Glomerular endothelial cell (primary cell): ENCODE data around the gene SLFN14.

GRCh38 chr17:35254061-35254564 is 11.2 kb downstream of the SLFN5 start:
- RAMPAGE, long total RNA, result no peak

DNA sequence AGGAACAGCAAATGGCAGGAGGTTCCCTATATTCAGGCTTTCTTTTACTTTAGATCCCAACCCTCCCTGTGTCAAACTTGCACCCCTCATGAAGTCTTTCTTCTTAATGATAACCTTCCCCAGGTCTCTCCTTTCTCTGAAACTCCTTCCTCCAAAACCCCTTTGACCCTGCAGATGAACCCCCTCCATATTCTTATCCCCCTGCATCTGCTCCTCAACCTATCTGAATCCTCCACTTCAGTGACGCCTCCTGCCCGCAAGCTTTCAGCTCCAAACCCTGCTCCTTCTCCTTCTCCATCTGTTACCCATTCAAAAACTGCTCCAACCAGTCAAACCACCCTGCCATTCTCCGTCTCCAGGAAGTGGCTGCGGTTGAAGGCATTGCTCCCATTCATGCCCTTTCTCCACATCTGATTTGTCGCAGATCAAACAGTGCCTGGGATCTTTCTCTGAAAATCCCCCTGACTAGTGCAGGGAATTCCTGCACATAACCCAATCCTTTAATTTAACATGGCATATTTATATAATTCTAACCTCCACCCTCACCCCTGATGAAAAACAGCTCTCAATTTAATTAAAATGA is 56.2 kb downstream of the SLFN5 start:
- RAMPAGE, long total RNA, result no peak

GRCh38 chr17:35367922-35368570 is 5.4 kb downstream of the SLFN11 start:
- RAMPAGE, long total RNA, result no peak

GRCh38 chr17:35374179-35374713 is 825 bp upstream of the SLFN11 start:
- RAMPAGE, long total RNA, result no peak

- RAMPAGE, long total RNA, result no peak
These were observed 834 bp upstream of the SLFN13 start for GRCh38 chr17:35449318-35449882.

DNA sequence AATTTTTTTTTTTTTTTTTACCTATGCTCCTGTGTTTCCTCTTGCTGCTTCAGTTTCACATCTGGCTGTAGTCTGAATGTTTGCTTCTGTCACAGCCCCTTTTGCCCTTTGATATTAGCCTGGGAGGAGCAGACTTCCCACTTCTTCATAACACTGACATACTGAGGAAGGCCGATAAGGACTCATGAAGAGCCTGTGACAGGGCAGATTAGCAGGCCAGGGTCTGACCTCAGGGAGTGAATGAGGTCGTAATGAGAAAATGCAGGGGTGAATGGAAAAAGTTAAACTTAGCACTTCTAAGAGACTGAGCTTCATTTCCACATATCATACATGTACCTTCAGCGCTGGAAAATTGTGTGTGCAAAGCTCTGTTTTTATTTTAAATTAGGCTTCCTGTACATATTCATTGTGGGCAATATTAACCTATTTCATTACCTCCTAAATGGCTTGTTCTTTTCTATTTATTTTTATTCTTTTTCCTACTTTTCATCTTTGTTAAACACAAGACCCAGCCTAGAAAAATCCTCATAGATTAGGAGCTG is at the start of gene SLFN14:
Gene SLFN14, minus strand, starts transcription at position 74 of the 542 bp plus-strand sequence.
- RAMPAGE, long total RNA, result no peak

GRCh38 chr17:35567736-35568988 is 7.5 kb upstream of the SLFN14 start:
- RAMPAGE, long total RNA, result start-site peak on the plus strand at chr17:35568119-35568123, 26 and 32 reads in 2 replicates

DNA sequence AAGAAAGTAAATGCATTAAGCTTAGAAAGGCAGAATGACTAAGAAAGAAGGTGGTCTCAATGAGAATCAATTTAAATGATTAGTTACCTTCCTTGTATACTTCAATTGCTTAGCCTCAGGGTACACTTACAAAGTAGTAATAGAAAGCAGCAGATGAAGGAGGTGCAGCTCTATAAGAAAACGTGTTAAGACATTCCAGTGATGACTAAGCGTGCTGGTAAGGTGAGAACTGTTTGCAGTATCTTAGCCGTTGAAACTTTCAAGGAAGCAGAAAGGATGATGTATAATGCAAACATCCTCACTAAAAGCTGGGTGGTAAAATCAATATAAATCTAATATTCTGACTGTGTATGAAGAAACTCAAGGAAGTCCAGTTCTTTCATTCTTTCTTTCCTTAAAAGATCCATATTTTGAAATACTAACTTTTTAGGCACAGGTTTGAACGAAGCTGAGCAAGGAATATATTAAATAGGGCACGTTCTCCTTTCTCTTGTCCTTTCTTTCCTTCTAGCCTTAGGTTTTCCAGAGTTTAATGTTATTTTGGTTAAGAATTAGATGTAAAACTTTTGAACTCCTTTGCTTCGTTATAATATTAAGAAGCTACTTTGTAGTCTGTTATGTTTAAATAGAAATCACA is 1.5 kb downstream of the AP2B1 start:
- RAMPAGE, long total RNA, result no peak

DNA sequence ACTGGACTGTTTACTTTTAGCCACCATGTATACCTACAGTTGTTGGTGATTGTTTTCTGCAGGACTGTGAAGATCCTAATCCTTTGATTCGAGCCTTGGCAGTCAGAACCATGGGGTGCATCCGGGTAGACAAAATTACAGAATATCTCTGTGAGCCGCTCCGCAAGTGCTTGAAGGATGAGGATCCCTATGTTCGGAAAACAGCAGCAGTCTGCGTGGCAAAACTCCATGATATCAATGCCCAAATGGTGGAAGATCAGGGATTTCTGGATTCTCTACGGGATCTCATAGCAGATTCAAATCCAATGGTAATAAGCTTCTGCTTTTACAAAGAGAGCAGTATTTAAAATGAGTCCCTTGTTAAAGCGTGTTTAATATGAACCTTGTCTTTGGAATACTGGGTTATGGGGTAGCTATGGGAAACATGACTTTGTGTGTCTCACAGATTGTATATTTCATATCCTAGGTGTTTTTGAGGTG is 21.0 kb downstream of the AP2B1 start:
- RAMPAGE, long total RNA, result no peak

- RAMPAGE, long total RNA, result no peak
These were observed 759 bp downstream of the RASL10B start for GRCh38 chr17:35732116-35732679.

DNA sequence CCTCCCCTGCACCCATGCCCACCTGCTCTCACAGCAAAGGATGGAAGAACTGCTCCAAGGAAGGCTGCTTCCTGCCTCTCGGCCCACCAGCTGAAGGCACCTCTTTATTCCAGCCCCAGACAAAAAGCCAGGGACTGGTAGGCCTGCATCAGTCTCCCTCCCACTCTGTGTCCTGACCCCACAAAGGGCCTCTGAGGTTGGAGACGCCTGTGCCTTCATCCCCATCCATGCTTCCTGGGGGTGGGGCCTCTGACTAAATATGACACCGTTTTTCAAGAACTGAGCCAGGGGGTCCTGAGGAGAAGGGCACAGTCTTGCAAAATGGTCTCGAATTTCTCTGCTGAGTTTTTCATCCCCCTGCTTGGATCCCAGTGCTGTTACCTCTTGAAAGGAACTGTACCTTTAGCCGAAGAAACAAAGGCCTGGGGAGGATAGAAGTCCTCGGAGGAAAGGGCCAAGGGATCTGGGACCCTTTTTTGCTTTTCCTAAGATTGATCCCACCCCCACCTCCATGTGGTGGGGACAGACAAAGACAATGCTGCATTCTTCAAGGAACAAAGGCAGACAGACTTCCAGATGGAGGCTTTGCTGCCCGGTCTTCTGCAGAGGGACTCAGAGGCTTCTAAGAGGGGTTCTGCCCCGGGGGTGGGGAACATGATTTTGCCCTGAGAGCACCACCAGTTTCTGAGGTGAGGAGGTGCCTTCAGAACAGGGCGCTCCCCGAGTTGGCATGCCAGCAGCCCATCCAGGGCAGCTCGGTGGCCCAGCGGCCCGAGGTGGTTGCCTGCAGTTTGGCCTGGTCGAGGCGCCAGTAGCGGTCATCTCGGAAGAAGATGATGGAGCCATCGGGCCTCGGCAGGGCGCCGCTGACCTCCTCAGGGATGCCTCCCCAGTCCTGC is 5.4 kb downstream of the C17orf50 start:
- RAMPAGE, long total RNA, result no peak

- RAMPAGE, long total RNA, result no peak
These were observed 3.6 kb upstream of the LYZL6 start for GRCh38 chr17:35947095-35947610.

DNA sequence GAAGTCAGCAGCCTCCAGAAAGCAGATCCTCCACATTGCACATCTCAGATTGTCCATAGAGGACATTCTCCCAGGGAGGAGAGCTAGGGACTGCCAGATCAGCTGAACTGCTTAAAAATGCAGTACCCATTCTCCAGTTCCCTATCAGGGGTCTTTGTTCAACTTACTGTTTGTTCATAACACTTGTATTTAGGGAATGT is 4.1 kb downstream of the CCL3 start:
- RAMPAGE, long total RNA, result no peak

DNA sequence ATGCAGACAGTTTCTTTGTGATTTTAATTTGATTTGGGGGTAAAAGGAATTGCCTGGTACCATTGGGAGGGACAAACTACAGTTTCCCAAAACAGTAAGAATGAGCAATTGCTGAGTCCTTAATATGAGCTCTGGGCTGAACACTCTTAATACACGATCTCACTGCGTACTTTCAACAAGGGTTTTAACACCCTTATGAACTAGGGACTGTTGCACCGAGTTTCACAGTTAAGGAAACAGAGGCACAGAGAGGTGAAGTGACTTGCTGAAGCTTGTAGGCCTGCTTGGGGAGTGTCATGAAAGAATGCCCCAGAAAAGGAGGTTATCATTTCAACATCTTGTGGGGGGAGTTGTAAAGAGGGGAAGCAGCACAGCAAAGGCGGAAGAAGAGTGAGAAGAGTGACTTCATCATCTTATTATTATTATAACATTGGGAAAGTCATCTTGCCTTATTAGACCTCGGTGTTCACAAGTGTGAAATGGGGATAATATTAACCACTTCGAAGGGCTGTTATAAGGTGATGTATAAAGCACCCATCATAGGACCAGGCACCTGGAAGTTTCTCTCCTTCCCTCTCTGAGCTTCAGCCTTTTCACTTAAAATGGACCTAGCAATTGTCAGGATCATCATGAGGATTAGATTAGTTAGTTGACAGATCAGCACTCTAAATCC is 2.1 kb downstream of the CCL4 start:
- RAMPAGE, long total RNA, result no peak

DNA sequence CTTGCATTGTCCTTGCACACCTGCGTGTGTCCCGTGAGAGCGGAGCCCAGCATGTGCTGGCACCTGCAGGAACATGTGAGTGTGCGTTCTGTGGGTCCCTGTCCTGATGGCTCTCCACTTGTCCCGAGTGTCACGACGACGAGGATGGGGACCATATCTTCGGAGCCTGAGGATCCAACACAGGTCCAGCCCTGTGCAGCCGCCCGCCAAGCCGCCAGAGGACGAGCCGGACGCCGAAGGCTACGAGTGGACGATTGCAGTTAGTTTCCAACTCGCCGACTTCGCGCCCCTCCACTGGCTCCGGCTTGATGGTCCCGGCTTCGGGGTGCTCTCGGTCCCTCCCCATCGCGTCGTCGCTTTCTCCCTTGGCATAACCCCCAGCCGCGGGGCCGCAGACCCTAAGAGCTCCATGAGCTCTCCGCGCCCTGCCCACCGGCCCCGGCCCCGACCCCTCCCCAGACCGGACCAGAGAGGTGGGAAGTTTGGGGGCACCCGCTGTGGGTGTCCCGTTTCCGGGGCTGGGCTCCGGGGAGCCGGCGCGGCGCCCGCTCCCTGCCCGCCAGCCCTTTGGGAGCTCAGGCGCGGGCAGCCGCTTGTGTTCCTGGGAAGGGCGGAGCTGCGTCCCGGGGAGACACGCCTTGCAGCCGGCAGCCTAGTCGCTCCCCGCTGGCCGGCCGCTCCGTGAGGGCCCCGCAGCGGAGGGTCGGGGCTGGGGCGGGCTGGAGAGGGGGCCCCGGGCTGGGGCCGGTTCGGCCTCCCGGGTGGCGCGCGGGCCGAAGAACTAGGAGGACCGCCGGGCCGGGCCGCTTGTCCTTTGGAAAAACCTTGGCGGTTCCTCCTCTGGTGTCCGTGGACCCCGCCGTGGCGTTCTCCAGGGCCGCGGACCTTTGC is 6.3 kb upstream of the TBC1D3B start:
- RAMPAGE, long total RNA, result no peak

DNA sequence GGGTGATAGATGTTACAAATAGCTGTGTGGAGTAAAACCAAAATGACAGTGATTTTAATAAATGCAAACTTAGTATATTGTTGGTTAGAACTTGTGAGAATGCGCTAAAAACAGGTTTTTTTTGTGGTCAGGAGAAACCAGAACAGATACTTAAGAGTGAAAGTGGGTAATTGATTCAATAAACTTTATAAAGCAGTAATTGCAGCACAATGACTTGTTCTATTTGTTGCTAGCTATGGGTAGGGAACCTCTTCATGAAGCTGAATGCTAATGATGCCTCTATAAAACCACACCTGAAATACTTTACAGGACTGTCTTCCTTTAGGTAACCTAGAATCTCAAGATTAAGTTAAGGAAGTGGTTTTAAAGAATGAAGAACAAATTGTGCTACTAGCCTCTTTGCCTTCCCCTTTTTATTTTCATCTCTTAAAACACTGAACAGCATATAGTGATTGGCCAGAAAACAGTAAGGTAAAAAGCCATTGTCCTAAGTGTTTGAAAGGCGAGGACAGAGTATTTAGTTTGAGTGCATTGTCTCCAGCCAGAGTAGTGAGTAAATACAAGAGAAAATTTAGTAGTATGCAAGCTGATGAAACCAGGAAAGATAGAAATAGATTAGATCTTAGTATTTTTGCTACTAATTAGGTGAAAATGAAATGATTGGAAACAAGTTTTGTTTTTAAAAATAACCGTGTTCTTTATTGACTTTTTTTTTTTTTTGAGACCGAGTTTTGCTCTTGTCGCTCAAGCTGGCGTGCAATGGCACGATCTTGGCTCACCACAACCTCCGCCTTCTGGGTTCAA is 6.0 kb downstream of the GGNBP2 start:
- RAMPAGE, long total RNA, result no peak

DNA sequence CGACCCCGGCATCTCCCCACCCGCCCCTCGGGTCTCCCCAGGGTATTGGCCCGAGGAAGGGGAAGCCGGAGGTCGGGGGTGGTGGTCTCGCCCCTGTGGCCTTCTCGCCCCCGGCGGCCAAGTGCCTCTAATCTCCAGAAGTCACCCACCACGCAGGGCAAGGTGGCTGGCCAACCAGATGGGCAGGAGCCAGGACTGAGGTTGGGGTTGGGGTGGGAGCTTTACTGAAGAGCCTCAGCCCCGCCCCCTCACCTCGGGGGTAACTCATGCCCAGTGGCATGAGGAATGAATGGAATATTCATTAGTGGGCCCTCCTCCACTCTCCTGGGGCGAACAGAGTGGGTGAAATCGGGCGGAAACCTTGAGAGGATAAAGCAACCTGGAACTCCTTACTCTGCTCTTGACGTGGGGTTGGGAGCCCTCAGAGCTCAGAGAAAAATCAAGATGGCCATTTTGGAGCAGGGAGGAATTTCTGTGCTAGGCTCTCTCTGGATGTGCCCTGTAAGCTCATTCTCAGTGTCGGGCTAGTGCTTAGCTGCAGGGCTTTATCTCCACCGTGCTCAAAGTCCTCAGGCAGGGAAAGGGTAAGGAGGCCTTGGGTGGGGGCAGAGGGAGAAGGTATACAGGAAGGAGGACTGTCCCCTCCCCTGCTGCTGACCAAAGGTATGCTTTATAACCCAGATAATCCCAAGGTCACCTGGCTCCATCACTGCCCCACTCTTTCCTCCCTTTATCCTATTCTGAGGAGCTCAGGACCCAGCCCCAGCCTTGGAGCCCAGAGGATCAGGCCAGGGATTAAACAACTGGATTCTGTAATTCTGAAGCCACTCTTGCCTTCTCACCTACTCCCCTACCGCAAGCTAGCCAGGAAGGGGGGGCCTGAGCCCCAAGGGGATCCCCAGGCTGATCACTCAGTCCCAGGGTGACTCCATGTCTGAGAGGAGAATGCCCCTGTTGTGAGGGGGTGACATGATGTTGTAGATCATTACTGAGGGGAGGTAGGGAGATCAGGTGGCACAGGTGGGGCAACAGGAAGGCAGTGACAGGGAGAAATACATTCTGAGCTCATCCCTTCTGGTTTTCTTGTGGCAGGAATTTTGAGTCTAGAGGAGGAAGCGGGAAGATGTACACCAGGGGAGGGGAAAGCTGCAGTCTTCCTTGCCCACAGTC is 1.1 kb downstream of the DHRS11 start:
- RAMPAGE, long total RNA, result no peak

GRCh38 chr17:36602265-36603290 is 1.2 kb downstream of the MRM1 start:
- RAMPAGE, long total RNA, result no peak

DNA sequence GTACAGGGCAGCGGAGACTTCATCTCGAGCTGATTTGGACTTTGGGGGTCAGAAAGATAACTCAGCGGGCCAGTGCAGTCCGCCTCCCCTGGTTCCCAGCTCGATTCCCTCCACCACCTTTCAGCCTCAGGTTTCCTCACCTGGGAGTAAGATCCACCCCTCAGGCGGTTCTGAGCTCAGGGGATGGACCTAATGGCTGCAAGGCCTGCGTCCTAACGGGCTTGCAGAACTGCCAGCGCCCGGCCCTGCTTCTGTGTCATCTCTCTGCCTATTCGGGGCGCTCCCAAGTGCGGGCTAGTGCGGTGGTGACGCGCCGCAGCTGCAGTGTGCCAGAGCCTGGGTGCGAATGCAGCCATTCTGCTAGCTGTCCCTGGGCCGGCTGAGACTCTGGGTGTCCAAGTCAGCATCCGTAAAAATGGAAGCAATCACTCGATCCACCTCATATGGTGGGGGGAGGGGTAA is 129.7 kb upstream of the LHX1 start:
- RAMPAGE, long total RNA, result no peak

DNA sequence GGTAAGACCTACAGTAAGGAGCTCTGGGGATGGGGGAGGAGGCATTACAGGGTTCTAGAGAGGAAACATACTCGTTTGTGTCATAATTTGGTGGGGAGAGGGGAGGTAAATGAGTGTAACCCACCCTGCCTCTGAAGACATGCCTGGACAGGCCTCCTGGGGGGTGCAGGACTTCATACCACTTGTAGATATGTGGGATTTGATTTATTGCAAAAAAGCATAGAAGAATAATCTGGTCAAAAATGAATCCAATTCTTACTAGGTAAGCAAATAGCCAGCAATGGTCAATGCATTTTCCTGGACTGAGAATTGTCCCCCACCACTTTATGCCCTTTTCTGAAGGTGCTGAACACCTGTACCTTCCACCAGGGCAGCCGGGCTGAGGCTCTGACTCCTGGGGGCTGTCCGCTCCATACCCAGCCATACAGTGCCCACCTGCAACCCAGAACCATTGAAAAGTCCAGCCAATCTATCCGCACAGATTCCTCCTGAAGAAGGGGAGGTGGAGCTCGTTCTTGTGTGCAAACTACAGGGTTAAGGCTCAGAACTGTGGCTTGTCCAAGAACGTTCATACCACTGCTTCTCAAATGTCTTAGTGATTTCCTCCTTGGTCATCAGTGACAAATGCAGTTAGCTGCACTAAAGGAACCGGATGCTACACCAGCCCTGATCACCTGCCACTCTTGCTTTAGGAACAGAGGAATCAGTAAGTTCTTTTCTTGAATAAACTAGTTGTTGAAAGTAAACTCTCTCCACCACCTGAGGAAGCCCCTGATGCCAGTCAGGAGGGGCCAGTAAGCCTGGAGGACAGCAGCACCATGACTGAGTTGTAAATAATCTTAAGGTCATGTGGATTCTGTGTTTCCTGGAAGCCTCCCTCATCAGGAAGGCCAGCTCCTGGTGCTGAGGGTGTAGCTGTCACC is 136.8 kb downstream of the AATF start:
- RAMPAGE, long total RNA, result no peak